ENCODE measurements around a stretch of chr22.

DNA sequence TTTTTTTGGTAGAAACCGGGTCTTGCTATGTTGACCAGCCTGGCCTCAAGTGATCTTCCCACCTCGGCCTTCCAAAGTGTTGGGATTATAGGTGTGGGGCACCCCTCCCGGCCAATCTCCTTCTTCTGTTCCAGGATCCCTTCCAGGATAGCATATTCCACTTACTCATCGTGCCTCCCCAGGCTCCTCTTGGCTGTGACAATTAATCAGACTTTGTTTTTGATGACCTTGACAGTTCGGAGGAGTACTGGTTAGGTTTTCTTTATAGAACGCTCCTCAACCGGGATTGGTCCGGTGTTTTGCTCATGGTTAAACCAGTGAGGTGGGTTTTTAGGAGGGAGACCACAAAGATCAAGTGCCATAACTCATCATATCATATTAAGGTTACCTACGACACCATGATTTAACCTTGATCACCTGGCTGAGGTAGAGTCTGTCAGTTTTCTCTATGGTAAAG lies 25.2 kb upstream of the GRK3 start:
- RRBS, result 3% methylated on average over 1 of the region's 9 CpGs

GRCh38 chr22:25666450-25666805 lies 75.6 kb upstream of the MYO18B start:
- RRBS, result no CpG with 5 or more reads among the region's 6 CpGs

GRCh38 chr22:25698406-25699029 lies 43.5 kb upstream of the MYO18B start:
- RRBS, result no CpG with 5 or more reads among the region's 13 CpGs

GRCh38 chr22:26479885-26480418 lies 3.6 kb downstream of the HPS4 start:
- RRBS, result no CpG with 5 or more reads among the region's 9 CpGs

DNA sequence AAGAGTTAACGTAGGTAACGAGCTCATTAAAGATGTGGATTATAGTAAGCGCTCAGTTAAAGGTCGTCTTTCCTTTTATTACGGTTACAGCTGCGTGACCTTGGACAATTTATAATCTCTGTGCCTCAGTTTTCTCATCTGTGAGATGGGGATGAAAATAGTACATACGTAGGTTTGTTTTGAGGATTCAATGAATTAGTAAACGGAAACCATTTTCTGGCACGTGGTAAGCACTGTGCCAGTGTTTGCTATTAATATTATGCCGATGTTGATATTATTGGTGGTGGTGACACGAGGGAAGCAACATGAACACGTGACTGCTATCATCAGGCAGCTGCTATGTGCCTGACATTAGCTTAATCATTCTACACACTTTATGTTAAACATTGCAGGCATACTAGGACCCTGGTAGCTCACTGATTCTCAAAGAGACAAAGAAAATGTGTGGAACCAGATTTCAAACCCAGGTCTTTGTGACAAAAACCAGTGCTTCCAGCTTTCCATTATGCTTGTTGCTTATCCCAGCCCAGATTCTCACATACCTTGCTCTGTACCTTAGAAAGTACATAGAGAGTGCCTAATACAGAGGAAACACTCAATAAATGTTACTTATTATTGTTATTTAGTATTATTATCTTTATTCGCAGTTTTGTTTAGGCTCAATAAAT lies 670 bp downstream of the SRRD start:
- RRBS, result no CpG with 5 or more reads among the region's 13 CpGs

- RRBS, result no CpG with 5 or more reads among the region's 7 CpGs
These were observed 10.0 kb upstream of the TFIP11 start for GRCh38 chr22:26522161-26522855.

DNA sequence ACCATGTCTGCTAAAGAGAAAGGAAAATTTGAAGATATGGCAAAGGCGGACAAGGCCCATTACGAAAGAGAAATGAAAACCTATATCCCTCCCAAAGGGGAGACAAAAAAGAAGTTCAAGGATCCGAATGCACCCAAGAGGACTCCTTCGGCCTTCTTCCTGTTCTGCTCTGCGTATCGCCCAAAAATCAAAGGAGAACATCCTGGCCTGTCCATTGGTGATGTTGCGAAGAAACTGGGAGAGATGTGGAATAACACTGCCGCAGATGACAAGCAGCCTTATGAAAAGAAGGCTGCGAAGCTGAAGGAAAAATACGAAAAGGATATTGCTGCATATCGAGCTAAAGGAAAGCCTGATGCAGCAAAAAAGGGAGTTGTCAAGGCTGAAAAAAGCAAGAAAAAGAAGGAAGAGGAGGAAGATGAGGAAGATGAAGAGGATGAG lies 29.2 kb downstream of the TPST2 start:
- RRBS, result no CpG with 5 or more reads among the region's 11 CpGs

- RRBS, result no CpG with 5 or more reads among the region's 8 CpGs
These were observed 16.7 kb downstream of the TPST2 start for GRCh38 chr22:26573219-26573716.

DNA sequence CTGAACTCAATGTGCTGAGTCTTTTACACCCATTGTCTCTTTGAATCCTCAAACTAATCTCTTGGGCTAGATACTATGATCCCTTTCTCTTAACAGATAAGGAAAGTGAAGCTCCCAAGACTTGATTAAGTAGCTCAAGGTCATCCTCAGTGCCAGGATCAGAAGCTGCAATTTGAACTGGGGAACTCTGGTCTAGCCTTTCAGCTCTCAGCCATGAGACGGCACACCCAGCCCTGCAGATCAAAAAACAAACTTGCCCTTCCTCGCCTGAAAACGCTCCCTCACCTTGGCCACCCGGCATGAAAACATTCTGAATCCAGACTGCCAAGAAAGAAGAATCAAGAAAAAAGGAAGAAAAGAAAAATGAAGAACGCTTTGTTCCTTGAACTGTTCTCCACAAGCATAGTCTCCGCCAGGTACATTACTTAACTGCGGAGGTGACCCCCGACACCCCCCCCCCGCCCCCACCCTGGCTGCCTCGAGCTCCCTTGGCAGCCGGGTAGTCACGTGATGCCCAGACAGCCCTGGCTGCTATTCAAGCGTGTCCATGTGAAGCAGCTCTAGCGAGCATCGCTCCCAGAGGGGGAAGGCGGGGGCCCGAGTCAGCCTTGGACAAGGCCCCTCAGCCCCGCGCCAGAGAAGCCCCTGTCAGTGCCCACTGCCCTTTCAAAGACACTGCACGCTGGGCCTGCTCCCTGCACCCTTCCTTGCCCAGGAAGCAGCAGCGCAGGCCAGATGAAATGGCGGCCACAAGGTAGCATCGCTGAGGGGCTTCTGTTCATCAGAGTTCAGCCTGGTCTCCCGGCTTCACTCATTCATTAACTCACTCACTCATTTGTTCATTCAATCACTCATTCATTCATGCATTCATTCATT lies 486.9 kb downstream of the CRYBA4 start:
- RRBS, result no CpG with 5 or more reads among the region's 24 CpGs

DNA sequence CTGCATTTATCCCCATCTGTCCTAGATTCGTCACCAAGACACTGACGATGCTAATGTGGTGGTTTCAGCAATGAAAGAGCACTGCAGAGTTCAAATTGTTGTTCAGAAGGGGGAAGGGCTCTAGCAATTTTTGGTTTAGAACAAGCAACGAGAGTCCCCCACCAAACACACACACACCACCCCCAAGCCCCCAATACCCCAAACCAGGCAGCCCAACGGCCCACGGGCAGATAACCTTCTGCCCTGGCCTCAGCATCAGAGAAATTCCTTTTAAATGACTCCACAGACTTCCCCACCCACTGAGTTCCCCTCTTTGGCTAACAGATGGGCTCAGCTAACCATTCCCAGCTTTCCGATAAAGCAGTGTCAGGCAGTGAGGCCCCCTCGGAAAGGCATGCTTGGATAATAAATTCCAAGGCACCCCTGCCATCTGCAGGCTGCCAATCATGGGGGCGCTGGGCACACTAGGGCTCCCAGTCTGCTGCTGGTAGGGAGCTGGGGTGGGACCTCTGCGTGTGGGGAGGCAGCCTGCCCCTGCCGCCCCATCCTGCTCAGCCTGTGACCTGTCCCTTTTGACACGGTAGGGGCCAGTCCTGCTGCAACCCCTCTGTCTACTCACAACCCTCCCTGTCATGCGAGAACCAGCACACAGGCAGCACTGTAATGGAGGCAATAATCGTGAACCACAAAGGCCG lies 489.2 kb downstream of the CRYBA4 start:
- RRBS, result no CpG with 5 or more reads among the region's 14 CpGs

GRCh38 chr22:27220098-27220499 lies 581.5 kb downstream of the MN1 start:
- RRBS, result no CpG with 5 or more reads among the region's 5 CpGs

GRCh38 chr22:27654180-27655120 lies 147.1 kb downstream of the MN1 start:
- RRBS, result no CpG with 5 or more reads among the region's 12 CpGs

- RRBS, result 34% methylated on average over 9 of the region's 22 CpGs
These were observed 131.0 kb downstream of the MN1 start for GRCh38 chr22:27670063-27671367.

- RRBS, result no CpG with 5 or more reads among the region's 13 CpGs
These were observed 10.1 kb downstream of the MN1 start for GRCh38 chr22:27791376-27791941.

DNA sequence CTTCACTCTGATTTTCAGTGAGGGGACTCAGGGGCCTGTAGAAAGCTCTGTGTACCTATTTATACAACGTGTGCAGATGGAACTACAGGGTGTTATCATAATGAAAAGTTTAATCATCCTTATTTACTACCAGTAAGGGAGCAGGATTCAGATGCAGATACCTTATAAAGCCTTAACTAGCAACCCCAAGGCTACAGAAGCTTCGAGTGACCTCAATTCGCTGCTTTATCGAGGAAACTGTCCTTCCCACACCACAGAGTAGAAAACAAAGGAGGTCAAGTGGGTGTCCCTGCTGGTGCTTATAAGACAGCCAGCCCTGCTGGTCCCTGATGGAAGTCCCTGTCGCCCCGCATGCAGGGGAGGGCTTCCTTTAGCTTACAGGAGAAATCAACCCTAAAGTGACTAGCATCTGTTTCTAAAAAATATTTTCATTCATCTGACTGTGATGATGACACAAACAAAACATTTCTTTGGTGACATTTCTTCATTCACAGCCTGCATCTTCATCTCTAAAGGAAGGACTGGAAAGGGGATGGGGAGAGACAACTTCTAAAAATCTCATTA lies 7.3 kb downstream of the MN1 start:
- RRBS, result no CpG with 5 or more reads among the region's 6 CpGs

DNA sequence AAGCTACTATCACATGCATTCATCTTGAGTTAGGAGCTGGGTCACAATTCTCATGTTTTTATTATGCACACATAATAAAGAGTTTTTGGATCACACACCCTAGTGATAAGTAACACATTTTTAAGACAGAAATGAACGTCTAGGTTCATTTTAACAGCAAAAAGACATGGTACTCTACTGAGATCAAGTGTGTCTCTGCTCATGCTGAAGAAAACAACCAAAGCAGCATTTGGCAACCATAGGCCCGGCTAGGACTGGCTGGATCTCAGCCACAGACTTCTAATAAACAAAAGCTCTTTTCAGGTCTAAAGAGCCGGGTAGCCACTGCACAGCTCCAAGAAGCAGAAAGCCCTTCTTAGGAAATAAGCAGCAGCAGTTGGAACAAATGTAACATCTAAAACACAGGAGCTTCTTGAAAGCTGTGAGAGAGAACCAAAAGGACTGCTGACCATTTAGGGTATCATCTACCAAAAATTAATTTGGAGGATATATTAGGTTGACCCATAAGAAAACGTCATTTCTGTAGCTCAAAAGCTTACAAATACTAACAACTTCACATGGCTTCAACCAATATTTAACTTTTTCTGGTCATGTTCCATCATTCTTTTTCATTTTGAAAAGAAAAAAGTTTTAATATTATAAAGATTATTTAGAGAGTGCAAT lies 37.6 kb downstream of the PITPNB start:
- RRBS, result 34% methylated on average over 2 of the region's 4 CpGs

DNA sequence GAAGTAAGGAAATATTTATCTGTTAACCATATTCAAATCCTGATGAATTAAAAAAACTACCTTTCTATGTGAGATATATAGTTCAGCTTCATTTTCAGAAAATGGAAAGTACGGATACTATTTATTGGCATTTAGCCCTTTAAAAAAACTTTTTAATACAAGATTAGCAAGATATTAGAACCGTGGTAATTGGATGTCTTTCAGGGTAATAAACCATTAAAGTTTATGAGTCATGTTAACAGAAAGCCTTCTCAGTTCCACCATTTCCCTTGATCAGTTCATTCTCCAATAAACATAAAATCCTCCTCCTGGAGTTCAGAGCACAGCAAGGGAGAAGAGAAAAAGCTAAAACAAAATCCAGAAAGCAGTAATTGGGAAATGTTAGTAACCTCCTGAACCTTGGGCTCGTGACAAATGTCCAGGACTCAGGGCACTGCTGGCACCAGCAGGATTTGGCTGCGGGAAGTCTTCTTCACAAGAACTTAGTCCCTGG lies 43.1 kb upstream of the PITPNB start:
- RRBS, result no CpG with 5 or more reads among the region's 4 CpGs

DNA sequence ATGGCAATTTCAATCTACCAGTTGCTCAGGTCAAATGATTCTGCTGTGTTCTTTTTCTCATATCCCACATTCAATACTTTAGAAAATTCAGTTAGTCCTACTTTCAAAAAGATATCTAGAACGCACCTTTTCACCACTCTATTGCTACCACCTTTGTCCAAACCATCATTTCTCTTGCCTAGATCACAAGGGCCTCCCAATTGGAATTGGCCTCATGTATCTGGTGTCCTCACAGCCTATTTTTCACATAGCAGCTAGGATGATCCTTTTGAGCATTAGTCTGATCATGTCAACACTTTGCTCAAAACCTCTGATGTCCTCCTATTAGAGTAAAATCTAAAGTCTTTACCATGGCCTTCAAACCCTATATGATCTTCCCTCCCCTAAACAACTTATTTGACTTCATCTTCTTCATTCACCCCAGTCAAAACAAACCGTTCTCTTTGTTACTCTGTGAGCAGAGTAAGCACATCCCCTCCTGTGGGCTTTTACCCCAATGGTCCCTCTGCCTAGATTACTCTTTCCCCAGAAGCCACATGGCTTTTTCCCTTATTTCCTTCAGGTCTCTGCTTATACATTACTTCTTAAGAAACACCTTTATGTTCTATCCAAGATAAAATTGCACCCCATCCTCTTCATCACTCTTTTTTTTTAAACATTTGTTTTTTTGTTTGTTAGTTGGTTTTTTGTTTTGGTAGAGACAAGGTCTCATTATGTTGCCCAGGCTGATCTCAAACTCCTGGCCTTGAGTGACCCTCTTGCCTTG lies 295.9 kb downstream of the TTC28 start:
- RRBS, result no CpG with 5 or more reads among the region's 2 CpGs

- RRBS, result no CpG with 5 or more reads among the region's 10 CpGs
These were observed 237.9 kb downstream of the TTC28 start for GRCh38 chr22:28441635-28442172.

DNA sequence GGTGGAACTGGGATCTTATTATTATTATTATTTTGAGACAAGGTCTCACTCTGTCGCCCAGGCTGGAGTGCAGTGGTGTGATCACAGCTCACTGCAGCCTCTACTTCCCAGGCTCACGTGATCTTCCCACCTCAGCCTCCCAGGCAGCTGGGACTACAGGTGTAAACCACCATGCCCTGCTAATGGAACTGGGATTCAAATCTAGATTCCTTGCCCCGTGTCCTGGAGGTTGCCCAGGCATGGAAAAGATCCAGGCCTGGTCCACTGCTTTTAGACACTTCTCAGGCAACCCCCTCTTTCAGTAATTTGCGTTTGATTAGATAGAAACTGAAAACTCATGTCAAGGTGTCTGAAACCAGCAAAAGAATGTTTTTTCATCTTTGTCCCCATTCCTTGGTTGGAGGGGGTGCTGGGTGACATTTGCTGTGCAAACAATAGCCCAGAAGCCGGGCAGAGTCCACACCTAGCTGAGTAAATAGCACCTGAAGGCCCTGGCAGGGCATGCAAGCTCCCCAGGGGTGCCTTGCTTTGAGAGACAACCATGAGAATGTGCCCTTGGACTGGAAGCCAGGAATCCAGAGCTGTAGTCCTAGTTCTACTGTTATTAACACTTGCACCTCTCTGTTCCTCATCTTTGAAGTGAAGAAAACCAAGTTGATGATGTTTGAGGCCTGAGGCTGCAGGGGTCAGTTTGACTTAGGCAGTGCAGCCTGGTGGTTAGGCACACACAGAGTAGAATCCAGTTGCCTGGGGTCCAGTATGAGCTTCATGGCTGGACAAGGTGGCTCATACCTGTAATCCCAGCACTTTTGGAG lies 47.0 kb downstream of the CCDC117 start:
- RRBS, result no CpG with 5 or more reads among the region's 5 CpGs

Data from PFSK-1 (cell line).